ENCODE measurements around a stretch of chr17.

DNA sequence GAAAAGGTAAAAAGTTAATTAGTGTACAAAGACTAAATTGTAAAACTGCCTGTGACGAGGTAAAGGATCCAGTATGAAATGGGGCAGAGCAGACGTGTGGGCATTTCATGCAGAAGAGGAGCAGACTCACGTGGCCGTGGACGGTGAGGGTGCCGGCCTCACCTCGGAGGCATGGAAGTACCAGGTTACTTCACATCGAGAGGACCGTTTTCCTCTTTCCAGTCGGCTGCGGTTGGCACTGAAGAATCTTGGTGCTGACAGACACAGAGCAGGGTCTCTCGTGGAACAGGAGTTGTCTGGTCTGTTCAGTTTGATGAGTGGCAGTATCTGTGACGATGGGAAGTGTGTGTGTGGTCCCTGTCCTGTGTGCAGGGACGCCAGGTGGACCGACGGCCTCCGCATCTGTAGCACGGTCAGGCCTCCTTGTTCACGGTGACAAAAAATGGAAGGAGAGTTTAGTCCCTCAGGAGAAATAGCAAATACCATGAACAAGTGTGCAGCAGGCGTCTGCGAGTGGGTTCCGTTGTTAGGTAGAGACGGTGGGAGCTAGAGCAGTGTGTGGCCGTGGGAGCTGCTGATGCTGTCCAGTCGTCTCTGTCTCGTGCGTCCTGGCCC, 79.7 kb upstream of the ZNF750 start:
CAGE:
- cytosol, long polyA minus RNA: no peak
- cytosol, long polyA plus RNA: no peak
- long polyA plus RNA: no peak
- nucleus, long polyA minus RNA: no peak
- nucleus, long polyA plus RNA: no peak

DNA sequence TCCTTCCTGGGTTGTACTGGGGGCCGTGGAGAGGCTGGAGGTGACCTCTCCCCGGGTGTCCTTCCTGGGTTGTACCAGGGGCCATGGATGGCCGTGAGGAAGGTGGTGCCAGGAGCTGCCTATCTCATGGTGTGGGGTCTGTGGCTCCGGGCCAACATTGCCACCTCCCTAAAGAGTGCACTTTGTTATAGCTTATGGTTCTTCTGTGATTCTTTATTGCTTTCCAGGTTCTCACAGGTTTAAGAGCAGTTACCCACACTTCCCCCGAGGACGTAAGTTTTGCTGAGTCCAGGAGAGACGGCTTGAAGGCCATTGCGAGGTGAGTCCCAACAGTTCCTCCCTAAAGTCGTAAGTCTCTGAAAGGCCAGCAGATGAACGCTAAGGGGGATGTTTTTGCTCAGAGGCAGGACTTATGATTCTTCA, 86.4 kb upstream of the ZNF750 start:
CAGE:
- cytosol, long polyA minus RNA: no peak
- cytosol, long polyA plus RNA: no peak
- long polyA plus RNA: no peak
- nucleus, long polyA minus RNA: no peak
- nucleus, long polyA plus RNA: no peak

DNA sequence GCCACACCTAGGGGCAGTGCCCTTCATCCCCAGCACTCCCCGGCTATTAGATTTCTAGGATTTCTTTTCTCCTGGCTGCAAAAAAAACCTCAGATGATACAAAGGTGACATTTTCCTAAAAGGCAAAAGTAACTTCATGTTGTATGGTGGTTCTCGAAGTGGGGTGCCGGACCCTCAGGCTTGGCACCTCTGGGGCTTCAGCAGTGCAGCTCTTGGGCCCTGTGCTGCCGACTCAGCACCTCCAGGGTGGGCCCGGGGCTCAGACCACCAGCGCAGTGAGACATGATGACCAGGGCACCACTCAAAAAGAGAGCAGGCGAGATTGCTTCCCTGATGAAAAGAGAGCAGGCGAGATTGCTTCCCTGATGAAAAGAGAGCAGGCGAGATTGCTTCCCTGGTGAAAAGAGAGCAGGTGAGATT, 98.6 kb upstream of the ZNF750 start:
CAGE:
- cytosol, long polyA minus RNA: no peak
- cytosol, long polyA plus RNA: no peak
- long polyA plus RNA: no peak
- nucleus, long polyA minus RNA: no peak
- nucleus, long polyA plus RNA: no peak

GRCh38 chr17:82947386-82948142, 104.0 kb downstream of the B3GNTL1 start:
CAGE:
- cytosol, long polyA minus RNA: no peak
- cytosol, long polyA plus RNA: no peak
- long polyA plus RNA: no peak
- nucleus, long polyA minus RNA: no peak
- nucleus, long polyA plus RNA: no peak

DNA sequence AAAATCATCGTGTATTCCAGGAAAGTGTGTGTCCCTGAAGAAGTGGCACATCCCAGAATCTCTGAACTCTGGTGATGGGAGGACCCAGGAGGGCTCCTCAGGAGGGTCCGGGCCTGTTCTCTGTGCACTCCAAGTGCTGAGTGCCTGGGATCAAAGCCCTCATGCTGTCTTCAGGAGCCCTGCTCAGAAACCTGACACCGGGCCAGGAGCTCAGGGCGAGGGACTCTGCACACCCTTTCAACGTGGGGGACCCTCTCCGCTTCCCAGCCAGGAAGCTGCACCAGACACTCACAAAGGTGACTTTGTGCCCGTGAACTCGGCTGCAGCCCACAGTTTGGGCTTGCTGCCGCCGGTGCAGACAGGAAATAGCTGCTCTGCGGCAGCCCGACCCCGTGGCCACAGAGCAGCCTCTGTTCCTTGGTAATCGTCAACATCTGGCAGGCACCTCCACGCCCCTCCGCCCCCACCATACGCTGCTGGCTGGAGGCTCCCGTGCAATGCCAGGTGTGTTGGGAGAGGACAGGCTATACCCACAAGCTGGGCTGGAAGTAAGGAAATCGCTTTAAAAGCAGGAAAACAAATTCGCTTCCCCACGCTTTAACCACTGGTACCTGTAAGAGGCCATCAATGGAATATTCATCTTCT, 65.6 kb downstream of the B3GNTL1 start:
CAGE:
- cytosol, long polyA minus RNA: no peak
- cytosol, long polyA plus RNA: no peak
- long polyA plus RNA: no peak
- nucleus, long polyA minus RNA: no peak
- nucleus, long polyA plus RNA: no peak

DNA sequence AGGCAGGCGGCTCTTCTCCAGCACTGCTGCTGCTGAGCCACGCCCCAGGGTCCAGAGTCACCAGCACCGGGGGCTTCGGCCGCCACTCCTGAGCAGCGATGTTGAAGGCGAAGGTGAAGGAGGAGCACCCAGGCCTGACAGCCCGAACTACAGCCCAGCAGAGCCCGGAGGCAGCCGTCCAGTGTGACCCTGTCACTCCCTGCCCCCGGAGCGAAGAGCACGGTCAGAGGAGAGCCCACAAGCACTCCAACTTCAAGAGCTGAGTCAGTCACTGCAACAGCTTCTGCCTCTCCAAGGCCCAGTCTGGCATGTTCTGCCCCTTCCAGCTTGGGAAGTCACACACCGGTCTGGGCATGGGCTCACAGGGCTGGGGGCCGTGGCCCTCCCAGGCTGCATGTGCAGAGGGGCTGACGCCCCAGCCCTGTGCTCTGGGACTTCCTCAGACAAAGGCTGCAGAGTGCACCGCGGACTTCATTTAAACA, 41.4 kb downstream of the B3GNTL1 start:
CAGE:
- cytosol, long polyA minus RNA: no peak
- cytosol, long polyA plus RNA: no peak
- long polyA plus RNA: no peak
- nucleus, long polyA minus RNA: no peak
- nucleus, long polyA plus RNA: no peak

CAGE:
- cytosol, long polyA minus RNA: no peak
- cytosol, long polyA plus RNA: no peak
- long polyA plus RNA: no peak
- nucleus, long polyA minus RNA: no peak
- nucleus, long polyA plus RNA: no peak
These were observed 19.3 kb downstream of the METRNL start for GRCh38 chr17:83098485-83099296.

DNA sequence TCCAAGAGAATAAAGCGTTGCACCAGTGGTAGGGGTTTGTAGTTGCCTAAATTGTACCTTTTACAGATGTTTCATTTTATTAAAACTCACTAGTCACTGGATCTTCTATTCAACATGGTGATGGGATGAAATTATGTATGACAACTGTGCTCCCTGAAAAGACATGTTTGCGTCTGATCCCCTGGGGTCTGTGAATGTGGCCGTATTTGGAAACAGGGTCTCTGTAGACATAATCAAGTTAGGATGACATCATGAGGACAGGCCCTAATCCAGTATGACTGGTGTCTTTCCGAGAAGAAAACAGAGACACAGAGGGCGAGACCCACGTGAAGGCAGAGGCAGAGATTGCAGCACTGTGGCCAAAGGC, 27.4 kb downstream of the METRNL start:
CAGE:
- cytosol, long polyA minus RNA: no peak
- cytosol, long polyA plus RNA: no peak
- long polyA plus RNA: no peak
- nucleus, long polyA minus RNA: no peak
- nucleus, long polyA plus RNA: no peak

DNA sequence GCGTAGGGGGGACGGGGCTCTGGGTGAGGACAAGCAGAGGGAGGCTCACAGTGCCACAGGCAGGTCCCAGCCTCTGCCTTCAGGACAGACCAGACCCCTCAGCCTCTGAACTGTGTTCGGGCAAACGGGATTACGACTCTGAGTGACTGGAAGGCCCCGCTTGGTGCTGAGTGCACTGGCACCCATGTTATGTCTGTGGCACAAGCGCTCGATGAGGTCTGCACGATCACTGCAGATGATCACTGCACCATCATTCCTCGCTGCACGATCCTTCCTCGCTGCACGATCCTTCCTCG, 29.1 kb downstream of the METRNL start:
CAGE:
- cytosol, long polyA minus RNA: no peak
- cytosol, long polyA plus RNA: no peak
- long polyA plus RNA: no peak
- nucleus, long polyA minus RNA: no peak
- nucleus, long polyA plus RNA: no peak